Occipital lobe (tissue), 2 donors: ENCODE measurements around a stretch of chr21.

GRCh38 chr21:46599152-46599558 lies 5.7 kb downstream of the S100B start:
- RAMPAGE, long total RNA: no peak